OVCAR3 (cell line): ENCODE results near the genes CD8B2 and RGPD4.

DNA sequence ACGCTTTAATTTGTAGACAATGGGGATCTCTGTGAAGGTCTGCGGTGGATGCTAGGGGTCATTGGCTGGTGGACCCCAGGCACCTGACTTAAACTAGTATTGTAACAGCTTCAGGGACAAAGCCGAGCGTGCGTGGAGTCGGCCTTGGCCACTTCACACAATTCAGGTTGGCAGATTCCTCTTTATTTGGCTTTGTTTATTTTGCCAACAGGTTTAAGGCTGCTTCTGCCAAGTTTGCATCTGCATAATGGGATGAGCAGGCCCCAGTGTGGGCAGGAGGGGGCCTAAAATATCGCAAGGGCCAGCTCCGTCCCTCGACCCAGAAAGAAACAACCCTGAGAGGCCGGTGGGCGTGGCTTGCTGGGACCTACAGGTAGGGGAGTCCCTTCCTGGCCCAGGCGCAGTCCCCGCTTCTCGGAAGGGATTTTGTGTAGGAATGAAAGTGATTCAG, 1.3 kb downstream of the NCK2 start:
- RRBS = no CpG with 5 or more reads among the region's 14 CpGs

DNA sequence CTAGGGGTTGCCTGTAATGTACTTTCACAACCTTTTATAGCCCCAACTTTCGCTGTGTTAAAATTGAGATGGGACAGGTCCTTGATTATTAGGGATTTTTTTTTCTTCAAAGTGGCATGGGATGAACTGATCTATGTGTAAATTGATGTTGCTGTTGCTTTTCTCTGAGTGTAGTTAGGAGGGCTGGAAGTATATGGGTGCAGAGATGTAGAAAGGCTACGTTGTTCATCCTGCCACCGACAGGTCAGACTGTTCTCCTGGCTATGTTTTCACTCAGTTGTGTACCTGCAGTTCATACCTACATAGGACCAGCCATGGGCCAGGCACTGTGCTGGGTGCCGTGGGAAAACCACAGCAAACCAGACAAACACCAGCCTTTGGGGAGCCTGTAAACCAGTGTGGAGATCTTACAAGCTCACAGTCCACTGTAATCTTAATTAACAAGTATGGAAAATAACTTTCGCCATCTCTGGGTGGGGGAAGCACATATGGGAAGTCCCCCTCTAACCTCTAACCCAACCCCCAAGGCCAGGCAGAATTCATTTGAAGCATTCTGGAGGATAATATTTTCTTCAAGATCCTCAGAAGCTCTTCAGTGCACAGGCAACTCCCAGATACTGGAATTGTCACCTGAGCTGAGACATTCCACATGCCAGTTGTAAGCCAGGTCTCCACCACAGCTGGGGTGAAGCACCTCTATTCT, 12.7 kb downstream of the NCK2 start:
- RRBS = no CpG with 5 or more reads among the region's 5 CpGs

DNA sequence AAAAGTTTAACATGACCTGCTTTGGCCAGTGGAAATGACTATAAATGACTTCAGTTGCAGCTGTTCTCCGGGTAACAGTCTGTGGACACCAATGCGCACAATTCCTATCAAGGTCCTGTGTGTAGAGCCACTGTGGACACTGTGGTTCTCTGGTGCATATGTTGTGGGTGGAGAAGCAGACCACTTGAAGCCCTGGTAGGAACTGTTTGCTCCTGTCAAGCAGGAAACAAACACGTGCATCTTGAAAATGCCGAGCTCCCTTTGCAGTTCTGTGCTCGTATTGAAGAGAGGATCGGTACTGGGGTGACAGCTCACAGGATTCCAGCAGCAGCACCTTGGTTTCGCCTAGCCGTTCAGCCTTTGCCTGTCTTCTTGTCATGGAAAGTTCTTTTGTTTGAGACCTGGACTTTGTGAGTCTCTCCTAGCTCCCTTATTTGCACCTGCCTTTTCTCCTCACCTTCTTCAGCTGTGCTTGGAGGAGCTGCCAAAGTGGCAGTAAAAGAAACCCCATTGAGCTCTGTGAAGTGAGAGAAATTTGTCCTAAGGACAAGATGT, 32.9 kb downstream of the NCK2 start:
- RRBS = no CpG with 5 or more reads among the region's 8 CpGs

GRCh38 chr2:105809352-105810152, 64.8 kb downstream of the NCK2 start:
- RRBS = no CpG with 5 or more reads among the region's 5 CpGs

DNA sequence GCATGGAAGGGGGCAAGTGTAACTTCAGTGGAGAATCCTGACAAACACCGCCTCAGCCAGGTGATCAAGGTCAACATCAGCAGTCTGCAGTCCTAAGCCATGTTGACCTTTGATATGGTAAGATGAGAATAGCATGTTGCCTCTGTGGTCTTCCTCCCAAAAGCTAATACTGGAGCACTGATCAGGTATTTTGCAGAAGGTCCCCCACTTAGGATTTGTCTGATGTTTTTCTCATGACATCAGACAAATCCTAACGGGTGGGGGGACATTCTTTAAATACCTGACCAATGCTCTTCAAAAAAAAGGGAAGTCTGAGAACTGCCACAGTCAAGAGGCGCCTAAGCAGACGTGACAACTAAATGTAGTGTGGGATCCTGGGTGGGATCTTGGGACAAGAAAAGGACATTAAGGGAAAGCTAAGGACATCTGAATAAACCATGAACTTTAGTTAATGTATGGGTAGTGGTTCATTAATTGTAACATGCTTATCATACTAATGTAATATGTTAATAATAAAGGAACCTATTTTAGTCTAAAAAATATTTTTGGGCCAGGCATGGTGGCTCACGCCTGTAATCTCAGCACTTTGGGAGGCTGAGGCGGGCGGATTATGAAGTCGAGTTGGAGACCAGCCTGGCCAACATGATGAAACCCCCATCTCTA, 99.3 kb downstream of the NCK2 start:
- RRBS = no CpG with 5 or more reads among the region's 8 CpGs

GRCh38 chr2:105871045-105871443, 126.3 kb downstream of the NCK2 start:
- RRBS = no CpG with 5 or more reads among the region's 12 CpGs

GRCh38 chr2:106138499-106139083, 55.5 kb downstream of the UXS1 start:
- RRBS = no CpG with 5 or more reads among the region's 10 CpGs

DNA sequence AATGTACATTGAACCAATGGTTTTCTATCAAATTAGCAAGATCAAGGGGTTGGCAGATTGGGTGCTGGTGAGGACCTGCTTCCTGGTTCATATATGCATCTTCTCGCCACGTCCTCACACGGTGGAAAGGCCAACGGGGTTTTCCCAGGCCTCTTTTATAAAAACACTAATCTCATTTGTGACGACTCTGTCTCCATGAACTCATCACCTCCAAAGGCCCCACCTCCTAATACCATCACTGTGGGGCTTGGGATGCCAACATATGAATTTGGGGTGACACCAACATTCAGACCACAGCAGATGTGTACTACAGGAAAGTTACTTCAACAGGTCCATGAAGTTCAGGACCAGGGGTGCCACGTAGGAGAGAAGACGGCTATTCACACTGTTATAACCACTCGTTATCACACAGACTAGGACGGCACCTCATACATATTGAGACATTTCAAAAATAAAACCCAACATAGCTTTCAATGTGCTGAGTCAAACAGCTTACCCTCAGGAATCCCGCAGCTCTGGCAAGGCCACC, 49.4 kb downstream of the UXS1 start:
- RRBS = no CpG with 5 or more reads among the region's 10 CpGs

- RRBS = no CpG with 5 or more reads among the region's 49 CpGs
Observed at GRCh38 chr2:106269519-106270445, 75.7 kb upstream of the UXS1 start.

DNA sequence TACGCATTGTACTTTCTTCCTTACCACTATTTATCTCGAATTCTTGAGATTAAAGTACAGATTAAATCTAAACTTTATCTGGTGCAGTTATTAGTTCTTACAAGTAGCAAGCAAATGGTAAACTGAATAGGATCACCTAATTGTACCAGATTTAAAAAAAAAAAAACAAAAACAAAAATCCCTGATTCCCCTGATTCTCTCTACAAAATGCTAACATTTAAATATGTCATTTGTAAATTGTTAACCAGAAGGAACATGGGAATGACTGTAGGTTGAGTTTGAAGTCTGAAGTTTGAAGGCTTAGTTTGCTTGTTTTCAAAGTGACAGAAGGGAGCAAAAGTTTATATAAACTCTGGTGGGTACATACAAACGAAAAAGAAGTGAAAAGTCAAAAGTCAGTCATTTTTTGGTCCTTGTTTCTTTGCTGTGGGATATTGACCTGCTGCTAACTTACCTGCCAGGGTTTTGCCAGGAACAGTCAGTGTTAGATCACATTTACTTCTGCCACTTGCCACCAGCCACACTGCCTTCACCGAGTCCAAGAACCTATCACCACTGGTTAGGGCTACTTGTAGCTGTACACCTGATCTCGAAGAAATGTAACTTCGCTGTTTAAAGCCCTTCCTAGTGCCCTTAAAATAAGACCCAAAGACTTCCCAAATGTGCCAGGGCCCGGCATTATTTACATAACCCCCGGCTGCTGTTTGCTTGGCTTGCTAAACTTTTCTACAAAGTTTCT, 79.4 kb downstream of the RGPD3 start:
- RRBS = no CpG with 5 or more reads among the region's 8 CpGs

GRCh38 chr2:106487087-106487543, at the start of gene CD8B2:
Gene CD8B2 (plus strand): TSS chr2:106487364.
- RRBS = 64% methylated on average over 7 of the region's 42 CpGs

- RRBS = no CpG with 5 or more reads among the region's 6 CpGs
Observed at GRCh38 chr2:106559964-106560482, 72.9 kb downstream of the CD8B2 start.

- RRBS = no CpG with 5 or more reads among the region's 5 CpGs
Observed at GRCh38 chr2:106701669-106702216, 184.2 kb downstream of the ST6GAL2 start.

DNA sequence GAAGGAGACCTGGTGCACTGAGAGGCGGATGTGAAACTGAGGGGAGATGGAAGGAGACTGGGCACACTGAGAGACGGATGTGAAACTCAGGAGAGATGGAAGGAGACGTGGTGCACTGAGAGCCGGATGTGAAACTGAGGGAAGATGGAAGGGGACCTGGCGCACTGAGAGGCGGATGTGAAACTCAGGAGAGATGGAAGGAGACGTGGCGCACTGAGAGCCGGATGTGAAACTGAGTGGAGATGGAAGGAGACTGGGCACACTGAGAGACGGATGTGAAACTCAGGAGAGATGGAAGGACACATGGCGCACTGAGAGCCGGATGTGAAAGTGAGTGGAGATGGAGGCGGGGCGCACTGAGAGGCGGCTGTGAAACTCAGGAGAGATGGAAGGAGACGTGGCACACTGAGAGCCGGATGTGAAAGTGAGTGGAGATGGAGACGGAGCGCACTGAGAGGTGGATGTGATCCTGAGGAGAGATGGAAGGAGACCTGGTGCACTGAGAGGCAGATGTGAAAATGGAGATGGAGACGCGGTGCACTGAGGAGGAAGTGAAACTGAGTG, 281.9 kb upstream of the RGPD4 start:
- RRBS = 95% methylated on average over 4 of the region's 21 CpGs

DNA sequence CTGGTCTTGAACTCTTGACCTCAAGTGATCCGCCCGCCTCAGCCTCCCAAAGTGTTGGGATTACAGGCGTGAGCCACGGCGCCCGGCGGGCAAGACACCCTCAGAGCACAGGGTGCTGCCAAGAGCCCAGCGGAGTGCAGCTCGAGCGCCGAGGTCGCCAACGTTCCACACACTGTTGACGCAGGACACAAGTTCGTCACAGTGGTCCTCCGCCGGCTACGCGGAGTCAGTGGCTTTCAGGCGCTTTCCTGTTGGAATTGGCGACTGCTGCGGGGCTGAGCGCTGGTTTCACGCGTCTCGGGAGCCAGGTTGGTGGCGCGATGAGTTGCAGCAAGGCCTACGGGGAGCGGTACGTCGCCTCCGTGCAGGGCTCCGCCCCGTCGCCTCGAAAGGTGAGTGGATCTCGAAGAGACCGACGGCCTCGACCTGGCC, at the start of gene RGPD4:
Gene RGPD4, plus strand, starts transcription at position 199 of the 432 bp plus-strand sequence.
- RRBS = no CpG with 5 or more reads among the region's 41 CpGs

- RRBS = no CpG with 5 or more reads among the region's 4 CpGs
Observed at GRCh38 chr2:108475333-108476025, 26.5 kb downstream of the GCC2 start.

GRCh38 chr2:108492477-108492998, 41.7 kb upstream of the LIMS1 start:
- RRBS = no CpG with 5 or more reads among the region's 5 CpGs

DNA sequence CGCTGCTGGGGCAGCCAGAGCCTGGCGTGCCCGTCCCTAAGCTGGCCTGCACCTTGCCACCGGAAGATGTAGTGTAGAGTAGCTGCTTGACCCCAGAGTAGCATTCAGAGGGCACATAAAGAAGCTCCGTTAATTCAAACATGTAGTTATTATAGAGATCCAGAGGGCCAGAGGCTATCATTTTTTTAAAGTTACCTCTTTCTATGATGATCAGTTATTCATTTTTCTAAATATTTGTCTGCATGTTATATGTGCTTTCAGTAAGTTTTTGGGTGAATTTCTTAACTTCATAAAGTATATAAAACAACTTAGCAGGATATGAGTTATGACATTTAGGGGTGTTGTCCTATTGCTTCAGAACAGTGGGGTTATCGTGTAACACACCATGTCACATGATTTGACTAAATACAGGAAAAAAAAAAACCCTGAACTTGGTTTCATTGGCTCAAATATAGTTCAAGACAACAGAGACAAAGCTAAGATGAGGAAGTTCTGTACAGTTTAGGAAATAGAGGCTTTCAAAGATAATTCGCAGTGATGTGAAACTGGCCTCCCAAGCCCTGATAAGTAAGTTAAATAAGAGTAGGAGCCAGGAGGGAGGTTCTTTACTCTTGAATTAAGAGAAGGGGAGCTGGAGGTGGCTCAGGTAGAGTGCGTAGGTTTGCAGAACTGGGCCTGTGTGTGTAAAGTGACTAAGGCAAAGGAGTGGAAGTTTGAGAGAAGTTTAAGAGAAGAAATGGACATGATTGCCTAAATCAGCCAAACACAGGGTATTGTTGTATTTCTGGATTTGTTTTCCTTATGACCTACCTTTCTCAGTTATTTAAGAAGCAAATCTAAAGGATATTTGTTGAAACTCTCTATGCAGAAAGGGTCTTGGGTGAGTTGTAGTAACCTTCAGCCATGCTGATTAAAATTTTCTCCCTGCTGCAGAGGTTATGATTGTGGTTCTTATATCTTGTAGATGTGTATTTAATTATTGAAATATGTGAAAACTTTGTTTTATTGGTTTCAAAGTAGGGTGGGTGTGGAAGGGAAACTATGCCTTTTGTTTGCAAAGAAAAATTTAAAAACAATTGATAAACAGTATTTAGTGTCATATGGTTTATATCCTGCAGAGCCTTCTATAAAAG, 54.0 kb downstream of the LIMS1 start:
- RRBS = no CpG with 5 or more reads among the region's 8 CpGs

DNA sequence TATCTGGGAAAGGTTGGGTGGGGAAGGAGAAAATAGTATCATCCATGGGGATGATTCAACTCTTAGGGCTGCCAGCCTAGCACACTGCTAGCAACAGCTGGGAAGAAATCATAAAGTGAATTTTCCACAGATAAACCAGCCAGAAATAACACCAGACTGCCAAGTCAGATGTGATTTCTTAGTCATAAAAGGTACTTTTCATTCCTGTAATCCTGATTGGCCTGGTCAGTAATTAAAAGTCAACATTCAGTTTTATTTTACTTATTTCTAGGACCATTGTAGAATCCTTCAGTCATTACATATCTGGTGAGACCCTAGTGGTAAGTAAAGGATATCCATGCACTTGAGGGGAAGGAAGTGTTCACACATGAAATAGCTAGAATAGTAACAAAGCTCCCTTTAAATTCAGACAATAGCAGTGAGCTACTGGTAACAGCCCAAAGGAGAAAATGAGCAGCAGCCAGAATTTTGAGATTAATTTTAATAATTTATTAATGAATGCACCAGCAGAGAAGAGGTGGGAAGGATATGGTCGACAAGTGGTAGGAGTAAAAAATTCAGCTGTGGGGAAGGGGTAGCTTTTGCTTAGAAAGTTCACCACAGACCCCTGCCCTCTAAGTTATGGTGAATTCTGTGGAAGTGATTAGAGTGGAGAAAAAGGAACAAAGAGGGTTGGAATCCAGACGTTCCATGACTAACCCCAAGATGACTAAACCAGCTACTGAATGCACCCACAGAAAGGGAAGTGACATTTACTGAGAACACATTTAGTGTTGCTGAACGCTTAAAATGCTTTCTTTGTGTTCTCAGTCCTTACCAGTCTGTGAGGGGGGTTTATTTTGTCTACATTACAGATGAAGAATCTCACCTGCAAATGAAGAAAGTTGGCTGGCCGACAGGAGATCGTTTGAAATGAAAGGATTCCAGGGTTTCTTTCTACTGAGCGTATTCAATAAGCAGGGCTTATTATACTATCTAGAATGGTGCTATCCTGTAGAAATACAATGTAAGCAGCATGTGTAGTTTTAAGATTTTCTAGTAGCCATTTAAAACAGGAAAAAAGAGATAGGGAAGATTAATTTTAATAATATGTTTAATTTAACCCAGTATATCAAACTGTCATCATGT, 59.7 kb downstream of the LIMS1 start:
- RRBS = no CpG with 5 or more reads among the region's 6 CpGs

DNA sequence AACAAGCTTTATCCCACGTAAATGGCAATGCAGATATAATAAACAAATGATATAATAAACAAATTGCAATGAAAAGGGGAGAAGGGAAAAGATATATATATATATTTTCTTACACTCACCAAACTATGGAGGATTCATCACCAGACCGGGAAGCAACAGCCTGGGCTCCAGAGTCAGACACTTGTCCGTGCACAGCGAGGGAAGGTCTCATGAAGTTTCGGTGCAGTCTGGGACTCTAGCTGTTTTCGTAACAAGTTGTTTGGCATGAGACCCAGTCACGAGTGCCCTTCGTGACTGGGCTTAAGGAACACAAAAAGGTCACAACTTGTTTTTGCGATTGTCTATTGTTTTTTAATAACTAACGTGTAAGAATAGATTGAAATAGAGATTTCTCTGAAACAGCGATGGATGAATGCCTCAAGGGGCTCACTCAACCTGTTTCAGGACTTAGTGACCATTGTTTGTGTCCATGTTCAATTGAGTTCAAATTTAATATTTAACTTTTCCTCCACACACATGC, 66.9 kb downstream of the LIMS1 start:
- RRBS = no CpG with 5 or more reads among the region's 11 CpGs